ENCODE measurements around the genes CABLES1, TMEM241 and RIOK3.

- PRO-cap, result no peak
These were observed 207.7 kb upstream of the CTAGE1 start for GRCh38 chr18:22625396-22625876.

DNA sequence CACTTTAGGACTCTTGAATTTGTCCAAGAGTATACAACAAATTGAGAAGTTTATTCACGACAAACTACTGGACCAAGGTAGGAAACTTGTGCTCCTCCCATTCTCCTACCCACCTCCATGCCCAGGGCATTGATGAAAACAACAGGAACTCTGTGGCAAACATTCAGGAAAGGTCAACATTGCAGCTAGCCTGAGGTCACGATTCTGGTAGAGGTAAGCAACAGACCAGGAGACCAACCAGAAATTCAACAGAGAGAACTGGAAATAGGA is 209.0 kb upstream of the CTAGE1 start:
- PRO-cap, result no peak

GRCh38 chr18:22683998-22684660 is 249.0 kb upstream of the RBBP8 start:
- PRO-cap, result no peak

GRCh38 chr18:23135305-23135607 is at the start of gene CABLES1:
Gene CABLES1 (plus strand): TSS chr18:23135485.
- PRO-cap, result bidirectional peak, plus-strand start at chr18:23135487, minus-strand start at chr18:23135341

GRCh38 chr18:23283855-23284521 is 148.7 kb downstream of the CABLES1 start:
- PRO-cap, result no peak

GRCh38 chr18:23401294-23402264 is 36.2 kb downstream of the TMEM241 start:
- PRO-cap, result no peak

DNA sequence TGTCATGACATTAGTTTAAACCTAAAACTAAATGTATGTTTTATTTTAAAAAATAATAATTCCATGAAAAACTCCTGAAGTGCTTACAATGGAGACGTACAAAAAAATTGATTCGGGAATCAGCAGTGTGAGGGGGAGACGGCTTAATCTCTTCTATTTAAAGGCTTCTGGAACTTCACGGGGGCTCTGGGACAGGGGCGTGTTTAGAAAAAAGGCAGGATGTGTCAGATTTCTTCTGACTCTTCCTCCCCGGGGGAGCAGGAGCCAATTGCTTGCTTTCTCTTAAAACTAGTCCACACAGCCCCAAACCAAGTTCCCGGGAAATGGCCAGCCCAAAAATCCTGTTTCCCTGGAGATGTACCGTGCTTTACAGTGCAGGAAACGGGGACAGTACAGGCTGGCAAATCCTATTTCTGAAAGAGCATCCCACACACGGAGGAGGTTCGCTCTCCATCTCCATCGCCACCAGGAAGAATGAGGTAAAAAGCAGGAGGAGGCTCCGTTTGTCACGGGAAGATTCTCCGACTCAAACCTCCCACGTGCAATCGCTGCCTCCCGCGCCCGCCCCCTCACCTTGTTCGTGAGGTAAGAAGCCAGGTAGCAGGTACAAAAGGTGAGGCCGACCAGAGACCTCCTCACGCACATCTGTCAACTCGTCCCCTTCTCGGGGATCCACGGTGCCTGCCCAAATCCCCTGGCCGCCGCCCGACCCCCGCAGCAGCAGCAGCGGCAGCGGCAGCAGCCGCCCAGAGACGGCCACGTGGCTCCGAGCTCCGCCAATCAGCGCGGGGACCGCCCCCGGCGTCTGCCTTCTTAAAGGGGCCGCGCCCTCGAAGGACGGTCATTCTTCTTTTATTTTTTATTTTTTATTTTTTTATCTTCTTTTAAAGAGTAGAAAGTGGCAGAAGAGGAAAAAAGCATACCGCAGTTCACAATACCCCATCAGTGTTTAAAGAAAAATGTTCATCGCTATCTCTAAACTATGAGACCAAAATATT is at the start of gene TMEM241:
TSS of gene TMEM241 (minus strand) at position 754 of the 998 bp plus-strand sequence.
- PRO-cap, result unidirectional peak, minus-strand start at position 476 of the sequence; unidirectional peak, minus-strand start at position 714 of the sequence; unidirectional peak, minus-strand start at position 754 of the sequence

GRCh38 chr18:23452959-23453683 is at the start of gene RIOK3:
Gene RIOK3 (plus strand): TSS chr18:23453287.
- PRO-cap, result bidirectional peak, plus-strand start at chr18:23453287, minus-strand start at chr18:23453174

DNA sequence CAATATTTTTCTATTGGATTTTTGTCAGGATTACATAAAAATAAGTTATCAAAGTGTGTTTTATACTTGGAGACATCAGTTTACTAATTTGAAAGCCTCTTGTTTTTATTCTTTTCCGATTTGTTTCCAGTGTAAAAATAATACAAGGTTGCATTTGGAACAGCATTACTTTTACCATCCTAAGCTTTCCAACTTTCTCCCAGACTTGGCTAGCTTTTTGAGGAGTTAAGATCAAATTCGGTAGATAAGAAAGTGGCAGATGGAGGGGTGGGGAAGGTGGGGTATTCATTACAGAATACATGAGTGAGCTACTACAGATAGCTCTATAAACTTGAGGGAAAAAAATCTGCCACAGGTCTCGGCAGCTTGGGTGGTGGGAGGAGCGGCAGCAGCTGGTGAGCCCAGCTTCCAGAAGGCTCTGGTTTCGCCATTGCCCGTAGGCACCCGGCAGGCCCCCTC is 18.8 kb upstream of the RMC1 start:
- PRO-cap, result no peak

DNA sequence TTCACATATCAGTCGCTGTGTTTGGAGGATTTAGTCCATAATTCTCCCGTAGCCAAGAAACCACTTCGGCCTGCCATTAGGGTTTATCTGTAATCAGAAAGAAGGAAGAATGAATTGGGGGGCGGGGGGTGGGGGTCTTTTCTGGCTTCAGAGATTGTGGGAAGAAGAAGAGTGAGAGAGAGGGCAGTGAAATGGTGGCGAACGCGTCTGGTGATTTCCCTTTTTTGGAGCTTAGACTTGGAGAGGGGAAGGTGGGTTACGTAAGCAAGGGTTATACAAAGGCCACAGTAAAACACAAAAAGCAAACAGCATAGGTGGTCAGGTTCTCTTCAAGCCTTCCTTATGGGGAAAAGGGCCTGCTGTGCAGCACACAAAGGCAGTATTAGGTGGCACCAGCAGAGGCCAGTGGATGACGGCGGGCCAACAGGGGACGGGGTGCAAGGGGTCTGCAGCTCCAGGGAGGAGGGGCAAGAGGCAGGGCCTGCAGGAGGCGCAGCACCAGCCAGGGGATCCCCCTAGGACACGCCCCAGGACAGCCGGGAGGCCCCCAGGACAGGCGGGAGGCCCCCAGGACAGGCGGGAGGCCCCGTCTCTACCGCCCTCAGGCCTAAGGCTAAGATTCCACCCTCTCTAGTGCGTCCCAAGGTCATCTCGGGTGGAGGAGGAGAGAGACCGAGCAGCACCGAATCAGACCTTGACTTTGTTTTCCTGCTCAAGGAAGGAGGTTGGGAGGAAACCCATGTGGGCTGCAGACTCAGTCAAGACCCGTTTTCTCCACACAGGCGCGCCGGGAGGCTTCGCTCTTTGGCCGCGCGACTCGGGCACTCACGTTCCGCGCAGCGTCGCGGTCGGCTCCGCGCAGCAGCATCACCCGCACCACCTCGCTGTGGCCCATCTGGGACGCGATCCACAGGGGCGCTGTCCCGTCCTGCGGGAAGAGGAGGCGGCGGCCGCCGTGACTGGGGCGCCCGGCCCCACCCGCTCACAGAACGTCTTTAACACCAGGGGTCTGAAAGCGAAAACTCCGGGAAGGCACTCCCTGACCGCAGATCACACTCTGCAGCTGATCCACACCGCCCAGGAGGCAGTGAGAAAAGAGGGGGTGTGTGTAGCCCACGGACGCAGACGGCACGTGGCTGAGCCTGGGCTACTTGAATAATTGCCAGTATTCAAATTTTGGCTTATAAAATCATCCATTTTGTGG is 32.8 kb upstream of the NPC1 start:
- PRO-cap, result unidirectional peak, minus-strand start at position 209 of the sequence; bidirectional peak, plus-strand start at position 930 of the sequence, minus-strand start at position 883 of the sequence; unidirectional peak, minus-strand start at position 997 of the sequence

DNA sequence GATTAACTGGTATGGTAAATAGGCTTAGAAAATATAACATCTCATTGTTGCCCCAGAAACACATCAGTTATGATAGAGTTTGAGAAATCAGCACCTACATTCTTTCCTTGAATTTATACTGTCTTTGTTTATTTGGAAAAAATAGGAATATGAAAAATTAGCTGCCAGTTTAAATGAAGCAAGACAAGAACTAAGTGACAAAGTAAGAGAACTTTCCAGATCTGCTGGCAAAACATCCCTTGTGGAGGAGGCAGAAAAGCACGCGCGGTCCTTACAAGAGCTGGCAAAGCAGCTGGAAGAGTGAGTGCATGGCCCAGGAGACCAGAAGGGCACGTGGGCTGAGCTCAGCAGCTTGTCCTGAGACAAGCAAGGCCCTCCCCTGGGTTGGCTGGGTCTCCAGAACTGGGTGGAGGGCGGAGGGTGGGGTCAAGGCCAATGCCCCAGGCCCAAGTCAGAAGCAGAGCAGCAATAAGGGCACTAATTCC is 110.7 kb upstream of the TTC39C start:
- PRO-cap, result no peak

GRCh38 chr18:23965361-23965875 is 49.1 kb upstream of the TTC39C start:
- PRO-cap, result no peak

DNA sequence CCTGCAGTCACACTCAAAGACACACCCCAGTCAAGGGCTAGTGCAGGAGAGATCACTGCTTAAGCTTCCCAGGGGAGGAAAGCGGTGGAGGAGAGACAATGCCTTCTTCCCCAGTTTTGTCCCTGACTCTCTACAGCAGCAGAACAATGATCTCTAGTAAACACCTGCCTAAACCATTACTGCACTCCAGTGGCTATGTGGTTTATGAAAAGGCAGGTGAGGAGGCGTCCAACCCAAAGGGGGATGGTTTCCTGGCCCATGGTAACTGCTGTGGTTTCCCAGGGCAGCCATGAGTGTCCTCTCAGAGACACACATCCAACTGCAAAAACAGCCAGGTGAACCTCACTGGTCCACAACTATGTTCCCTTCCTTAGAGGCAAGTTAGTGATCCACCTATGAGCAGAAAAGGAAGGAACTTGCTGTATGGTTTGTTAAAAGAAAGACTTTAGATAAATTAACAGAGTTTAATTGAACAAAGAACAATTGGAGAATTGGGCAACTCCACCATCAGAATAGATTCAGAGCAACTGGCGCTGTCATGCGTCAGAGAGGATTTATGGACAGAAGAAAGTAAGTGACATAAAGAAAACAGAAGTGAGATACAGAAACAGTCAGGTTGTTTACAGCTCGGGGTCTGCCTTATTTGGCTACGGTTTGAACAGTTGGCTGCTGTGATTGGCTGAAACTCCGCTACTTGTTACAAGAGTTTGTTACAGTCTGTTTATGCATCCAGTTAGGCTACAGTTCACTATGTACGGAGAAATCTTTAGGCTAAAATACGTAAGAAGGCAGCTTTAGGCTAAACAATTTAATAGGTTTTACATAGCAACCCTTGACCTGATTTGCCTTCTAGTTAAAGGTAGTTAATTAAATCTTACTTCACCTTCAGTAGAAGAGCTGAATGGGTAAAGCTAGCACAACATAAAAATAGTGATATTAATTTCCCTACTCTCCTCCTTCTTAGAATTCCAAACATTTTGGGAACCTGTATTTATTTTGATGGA is 4.6 kb upstream of the TTC39C start:
- PRO-cap, result no peak

GRCh38 chr18:24011109-24011774 is 3.3 kb upstream of the TTC39C start:
- PRO-cap, result unidirectional peak, plus-strand start at chr18:24011351

- PRO-cap, result no peak
These were observed 49.7 kb upstream of the CABYR start for GRCh38 chr18:24089078-24089675.

DNA sequence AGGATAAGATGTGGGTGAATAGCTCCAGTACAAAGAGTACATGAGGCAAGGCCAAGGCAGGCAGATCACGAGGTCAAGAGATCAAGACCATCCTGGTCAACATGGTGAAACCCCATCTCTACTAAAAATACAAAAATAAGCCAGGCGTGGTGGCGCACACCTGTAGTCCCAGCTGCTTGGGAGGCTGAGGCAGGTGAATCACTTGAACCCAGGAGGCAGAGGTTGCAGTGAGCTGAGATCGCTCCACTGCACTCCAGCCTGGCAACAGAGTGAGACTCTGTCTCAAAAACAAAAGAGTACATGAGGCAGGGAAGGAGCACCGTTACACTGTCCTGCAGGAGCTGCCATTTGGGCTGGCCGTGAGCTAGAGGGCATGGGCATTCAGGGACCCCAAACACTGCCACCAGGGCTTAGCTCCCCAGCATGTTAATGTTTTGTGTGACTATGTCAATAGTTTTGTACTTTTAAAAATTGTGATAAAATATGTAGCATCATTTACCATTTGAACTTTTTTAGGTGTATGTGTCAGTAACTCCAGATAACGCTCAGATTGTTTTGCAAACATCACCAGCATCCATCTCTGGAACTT is 18.7 kb upstream of the CABYR start:
- PRO-cap, result no peak

DNA sequence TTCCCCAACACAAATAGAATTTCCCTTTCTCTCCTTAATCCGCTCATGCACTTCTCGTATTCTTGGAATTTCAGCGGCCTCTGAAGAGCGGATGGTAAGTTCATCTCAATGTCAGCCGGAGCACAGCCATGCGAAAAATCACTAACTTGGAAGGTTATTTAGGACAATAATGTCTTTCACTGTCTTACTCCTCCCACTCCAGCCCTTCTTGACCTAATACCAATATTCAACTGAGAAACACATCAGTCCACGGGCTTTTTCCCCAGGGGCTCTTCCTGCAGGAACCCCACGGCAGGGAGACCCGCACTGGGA is 126.6 kb downstream of the OSBPL1A start:
- PRO-cap, result bidirectional peak, plus-strand start outside the sequence, minus-strand start at position 140 of the sequence

DNA sequence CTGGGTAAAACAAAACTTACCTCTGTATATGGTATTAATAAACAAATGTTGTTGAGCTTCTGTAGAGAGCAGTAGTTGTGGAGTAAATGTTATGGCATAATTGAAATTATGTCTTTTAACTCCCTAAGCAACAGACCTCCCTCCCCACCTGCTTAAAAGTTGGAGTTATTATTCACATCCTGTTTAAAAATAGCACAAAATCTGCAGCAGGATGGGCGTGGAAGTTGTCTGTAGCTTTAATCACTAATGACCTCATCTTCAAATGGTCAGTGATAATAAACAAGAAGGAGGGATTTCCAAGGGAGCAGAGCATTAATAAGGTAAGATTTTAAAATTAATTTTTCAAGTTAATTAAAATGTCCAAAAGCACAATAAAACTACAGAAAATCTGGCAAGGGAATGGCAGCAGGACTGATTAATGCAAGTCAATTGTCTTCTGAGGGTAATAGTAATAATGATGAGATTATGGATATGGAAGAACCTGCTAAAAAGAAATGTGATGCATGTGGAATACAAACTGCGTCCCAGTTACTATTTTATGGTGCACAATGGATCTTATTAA is 167.6 kb downstream of the HRH4 start:
- PRO-cap, result no peak

GRCh38 chr18:26225331-26225886 is 836 bp upstream of the TAF4B start:
- PRO-cap, result no peak

DNA sequence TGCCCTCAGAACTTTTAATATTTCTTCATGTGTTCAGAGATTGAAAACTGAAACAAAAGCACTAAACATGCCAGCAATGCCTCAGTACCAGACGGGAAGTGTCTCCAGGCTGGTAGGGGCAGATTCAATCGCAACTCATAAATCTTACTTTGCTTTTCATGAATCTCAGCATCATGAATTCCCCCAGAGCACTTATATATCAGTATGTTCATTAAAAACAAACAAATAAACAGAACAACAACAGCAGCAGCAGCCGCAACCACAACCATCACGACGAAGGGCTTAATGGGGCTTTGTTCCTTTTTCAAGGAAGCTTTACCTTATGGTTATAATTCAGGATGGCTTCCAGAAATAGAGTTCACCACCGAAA is 3.0 kb upstream of the AQP4 start:
- PRO-cap, result no peak

All from paraaortic lymph node (tissue), 1 donor.